Retinal pigment epithelial cell (primary cell): Measurements from ENCODE around the gene UNC79.

DNA sequence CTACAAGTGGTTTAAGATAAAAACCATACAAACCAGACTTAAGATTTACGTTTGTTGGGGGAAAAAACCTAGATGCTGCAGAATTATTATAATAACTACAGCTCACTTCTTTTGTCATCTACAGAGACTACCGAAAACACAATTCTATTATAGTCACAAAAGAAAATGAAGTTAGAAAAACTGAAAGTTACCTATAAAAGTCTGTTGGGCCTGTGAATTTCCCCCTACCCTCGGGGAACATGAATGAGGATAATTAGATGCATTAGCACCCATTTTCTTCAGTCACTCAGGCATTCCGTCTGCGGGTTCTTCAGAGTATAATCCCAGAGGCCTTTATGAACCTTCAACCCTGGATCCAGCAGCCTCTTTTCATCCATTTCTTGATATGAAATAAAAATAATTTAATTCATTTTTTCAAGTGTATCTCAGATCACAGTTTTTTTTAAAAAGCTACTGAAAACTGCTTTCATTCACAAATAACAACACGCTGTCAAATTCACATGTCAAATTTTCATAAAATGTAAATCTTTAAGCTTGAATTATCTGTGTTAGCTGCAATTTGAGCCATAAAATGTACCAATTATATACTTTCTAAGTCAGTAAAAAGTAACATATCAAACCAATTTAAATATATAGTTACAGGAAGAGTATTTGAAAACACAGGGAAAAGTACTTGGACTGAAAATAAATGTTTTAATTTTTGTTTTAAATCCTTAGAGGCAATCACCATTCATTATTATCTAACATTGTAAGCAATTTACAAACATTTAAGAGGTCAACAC is 36.9 kb downstream of the BTBD7 start:
- RRBS, result no CpG with 5 or more reads among the region's 6 CpGs

GRCh38 chr14:93329849-93330911 is 2.7 kb downstream of the BTBD7 start:
- RRBS, result no CpG with 5 or more reads among the region's 7 CpGs

DNA sequence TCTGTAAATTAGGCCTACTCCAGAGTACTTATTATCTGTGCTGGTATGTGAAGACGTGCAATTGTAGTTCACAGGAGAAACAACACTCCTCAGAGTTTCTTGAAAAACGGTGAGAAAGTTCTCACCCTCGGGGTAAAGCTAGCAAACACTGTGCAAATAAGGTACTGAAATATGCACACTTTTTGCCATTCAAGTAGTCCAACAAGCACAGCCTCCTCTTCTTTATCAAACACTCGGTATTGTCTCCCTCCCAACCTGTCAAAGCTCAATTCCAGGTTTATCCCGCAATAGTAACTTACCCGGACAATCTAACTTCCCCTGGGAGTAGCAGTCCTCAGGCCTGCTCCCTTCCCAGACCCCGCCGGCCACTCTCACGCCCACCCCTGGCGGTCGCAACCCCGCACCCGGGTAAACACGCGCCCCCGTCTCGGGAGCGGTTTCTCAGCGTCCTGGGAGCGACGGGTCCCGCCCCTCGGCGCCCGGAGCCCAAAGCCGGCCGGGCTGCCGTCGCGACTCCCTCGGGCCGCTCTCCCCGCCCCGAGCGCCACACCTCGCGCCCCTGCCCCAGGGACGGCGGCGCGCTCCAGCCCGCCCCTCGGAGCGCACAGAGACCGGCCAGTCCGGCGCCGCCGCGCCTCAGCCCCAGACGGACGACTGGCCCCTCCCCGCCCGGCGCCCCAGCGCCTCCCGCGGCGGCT is 682 bp downstream of the BTBD7 start:
- RRBS, result under 1% methylated on average over 33 of the region's 59 CpGs

DNA sequence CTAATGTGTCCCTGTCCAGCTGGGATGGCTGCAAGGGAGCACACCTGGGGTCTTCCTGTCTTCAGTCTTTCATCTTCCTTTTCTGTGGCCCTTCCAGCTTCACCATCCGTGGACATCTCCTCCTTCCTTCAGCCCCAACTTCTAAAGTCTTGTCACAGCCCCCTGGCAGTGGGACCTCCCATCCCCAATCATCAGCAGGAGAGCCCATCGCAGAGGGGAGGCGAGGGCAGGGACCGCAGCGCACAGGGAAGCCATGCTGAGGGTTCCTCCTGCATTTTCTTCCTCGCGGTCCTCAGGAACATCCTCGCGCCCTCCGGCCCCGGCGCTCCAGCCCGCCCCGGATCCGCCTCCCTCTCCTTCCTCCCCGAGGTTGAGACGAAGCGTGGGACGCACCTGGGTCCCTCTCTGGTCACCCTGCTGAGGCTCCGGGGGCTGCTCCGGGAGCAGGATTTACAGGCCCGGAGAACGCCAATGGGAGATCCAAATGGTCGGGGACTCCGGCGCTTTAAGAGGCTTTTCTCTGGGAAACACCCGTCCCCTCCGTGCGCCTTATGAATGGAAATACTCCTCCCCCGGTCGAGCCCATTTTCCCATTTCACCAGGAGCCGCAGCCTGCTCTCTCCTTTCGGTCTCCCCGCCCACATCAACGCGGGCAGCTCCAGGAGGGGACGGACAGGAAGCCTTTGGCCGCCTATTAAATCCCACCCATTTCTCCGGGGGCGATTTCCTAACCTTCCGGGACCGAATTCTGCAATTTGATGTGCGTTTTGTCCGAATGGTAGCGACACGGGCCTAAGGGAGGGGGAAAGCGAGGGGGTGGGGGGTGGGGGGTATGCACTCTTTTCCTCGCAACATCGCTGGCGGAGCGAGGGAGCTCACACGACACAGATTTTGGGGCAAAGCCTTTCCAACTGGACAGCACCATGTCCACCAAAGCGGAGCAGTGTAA is at the start of gene UNC79:
UNC79 (plus strand) TSS at position 833 of the 949 bp plus-strand sequence.
- RRBS, result 3% methylated on average over 15 of the region's 53 CpGs

DNA sequence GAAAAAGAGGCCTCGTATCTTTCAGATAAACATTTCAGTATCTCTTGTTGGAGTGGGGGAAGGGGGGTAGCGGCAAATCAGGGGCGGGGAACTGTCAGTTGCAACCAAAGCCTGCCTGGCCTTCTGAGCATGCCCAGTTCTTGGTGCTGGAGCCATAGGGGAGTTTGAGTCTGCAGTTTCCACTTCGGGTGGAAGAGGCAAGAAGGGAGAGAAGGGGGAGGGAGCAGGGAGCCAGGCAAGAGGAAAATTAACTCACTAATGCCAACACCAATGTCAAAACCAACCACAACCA is 548 bp downstream of the UNC79 start:
- RRBS, result no CpG with 5 or more reads among the region's 4 CpGs

GRCh38 chr14:93787419-93787993 is 779 bp downstream of the PRIMA1 start:
- RRBS, result 7% methylated on average over 8 of the region's 39 CpGs

- RRBS, result no CpG with 5 or more reads among the region's 6 CpGs
These were observed 32.1 kb upstream of the FAM181A start for GRCh38 chr14:93895095-93895414.

- RRBS, result no CpG with 5 or more reads among the region's 18 CpGs
These were observed 1.1 kb upstream of the FAM181A start for GRCh38 chr14:93925994-93926571.

- RRBS, result no CpG with 5 or more reads among the region's 1 CpG
These were observed 26.8 kb downstream of the DDX24 start for GRCh38 chr14:94054308-94054591.

DNA sequence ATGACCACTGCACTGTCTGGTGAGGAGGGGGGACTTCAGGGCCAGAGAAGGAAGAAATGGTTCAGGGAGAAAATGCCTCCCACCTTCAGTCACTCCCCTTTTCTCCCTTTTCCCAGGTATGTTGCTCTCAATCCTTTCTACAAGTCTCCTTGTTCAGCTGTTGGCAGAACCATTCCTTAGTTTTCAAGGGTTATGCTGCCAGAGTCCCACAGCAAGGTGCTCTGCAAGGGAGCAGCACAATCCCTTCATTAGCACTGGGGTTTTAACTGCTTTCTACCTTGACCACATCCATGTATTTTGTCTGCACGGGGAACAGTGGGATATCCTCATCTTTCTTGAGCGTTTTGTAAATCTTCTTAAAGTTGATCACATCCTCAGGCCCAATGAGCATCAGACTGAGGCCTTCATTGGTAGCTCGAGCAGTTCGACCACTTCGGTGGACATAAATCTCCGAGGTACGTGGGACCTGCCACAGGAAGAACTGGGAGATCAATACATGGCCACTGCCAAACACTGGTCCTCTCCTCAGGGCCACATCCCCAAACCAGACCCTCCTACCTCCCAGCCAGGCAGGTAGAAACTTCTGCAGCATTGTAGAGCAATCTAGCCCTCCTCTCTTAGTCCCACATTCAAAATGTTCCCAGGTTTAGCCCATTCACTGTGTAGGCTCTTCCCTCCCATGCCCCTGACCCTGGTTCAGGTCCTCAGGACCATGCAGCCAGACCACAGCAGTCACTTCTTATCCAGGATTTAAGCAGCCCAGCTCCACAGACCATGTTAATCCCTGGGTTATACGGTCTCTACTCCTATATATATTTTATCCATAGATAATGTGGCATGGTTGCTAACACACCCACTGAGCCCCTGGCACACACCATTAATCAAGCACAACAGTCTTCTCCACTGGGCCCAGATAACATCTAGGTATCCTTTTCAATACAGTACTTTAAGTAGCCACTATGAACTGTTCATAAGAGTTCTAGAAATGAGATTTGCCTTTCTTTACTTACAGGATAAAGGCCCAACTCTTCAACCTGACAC is 26.0 kb downstream of the DDX24 start:
- RRBS, result no CpG with 5 or more reads among the region's 8 CpGs

- RRBS, result no CpG with 5 or more reads among the region's 9 CpGs
These were observed 14.7 kb downstream of the DDX24 start for GRCh38 chr14:94066084-94066860.

GRCh38 chr14:94504163-94504422 is 5.2 kb downstream of the SERPINA12 start:
- RRBS, result no CpG with 5 or more reads among the region's 5 CpGs

DNA sequence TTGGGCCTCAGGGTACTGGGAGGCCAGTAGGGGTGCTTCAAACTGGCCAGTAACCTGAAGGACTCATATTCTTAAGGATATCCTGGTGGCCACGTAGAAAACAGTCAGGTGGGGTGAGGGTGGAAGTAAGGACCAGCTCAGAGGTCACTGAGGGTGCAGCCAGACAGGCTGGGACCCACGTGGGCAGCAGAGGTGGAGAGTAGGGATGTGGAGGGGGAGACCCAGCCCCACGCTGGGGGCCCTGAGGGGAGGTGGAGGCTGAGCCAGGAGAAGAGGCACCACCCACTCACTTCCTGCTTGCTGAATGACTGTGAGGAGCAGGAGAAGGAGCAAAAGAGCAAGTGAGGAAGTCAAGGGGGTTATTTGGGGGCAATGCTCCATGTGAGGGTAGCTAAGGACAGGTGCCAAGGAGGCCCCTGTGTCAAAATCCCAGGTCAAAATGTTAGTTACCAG is 12.5 kb upstream of the SERPINA3 start:
- RRBS, result no CpG with 5 or more reads among the region's 3 CpGs

- RRBS, result 1% methylated on average over 10 of the region's 26 CpGs
These were observed 77.3 kb downstream of the SERPINA3 start for GRCh38 chr14:94689467-94689921.

- RRBS, result no CpG with 5 or more reads among the region's 4 CpGs
These were observed 176.3 kb upstream of the GSC start for GRCh38 chr14:94946157-94946655.

- RRBS, result no CpG with 5 or more reads among the region's 13 CpGs
These were observed 2.1 kb downstream of the DICER1 start for GRCh38 chr14:95155035-95155732.

GRCh38 chr14:95234454-95235108 is 77.3 kb upstream of the DICER1 start:
- RRBS, result 93% methylated on average over 2 of the region's 8 CpGs

- RRBS, result no CpG with 5 or more reads among the region's 15 CpGs
These were observed 12.2 kb downstream of the CLMN start for GRCh38 chr14:95307229-95308276.

- RRBS, result no CpG with 5 or more reads among the region's 11 CpGs
These were observed 19.7 kb upstream of the CLMN start for GRCh38 chr14:95339155-95340046.

GRCh38 chr14:95340047-95340705 is 20.5 kb upstream of the CLMN start:
- RRBS, result 70% methylated on average over 3 of the region's 10 CpGs